Cerebellum (tissue), 5 donors: ENCODE results near the genes TP53I11, MAPK8IP1 and FREY1.

DNA sequence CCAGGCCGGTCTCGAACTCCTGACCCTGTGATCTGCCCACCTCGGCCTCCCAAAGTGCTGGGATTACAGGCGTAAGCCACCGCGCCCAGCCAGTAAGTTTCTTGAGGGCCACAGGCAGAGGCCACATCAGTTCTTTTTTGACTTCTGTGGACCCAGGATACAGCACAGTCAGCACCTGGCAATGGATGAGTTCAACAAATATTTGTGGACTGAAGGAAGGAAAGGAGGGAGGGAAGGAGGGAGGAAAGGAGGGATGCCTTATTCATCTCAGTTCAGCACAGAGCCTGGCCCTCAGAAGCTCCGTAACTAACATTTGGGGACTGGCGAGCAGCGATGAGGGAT, 77.5 kb downstream of the TSPAN18 start:
- PRO-cap, 3 experiments = no peak in any of the 3 experiments
- RAMPAGE, long total RNA = no peak

GRCh38 chr11:44906706-44907106, 44.0 kb downstream of the TP53I11 start:
- PRO-cap, 3 experiments = no peak in any of the 3 experiments
- RAMPAGE, long total RNA = no peak

GRCh38 chr11:44932146-44933120, 18.2 kb downstream of the TP53I11 start:
- PRO-cap, 3 experiments = peak in 1 of 3 experiments; most common plus-strand start chr11:44932485 (in 1)
- RAMPAGE, long total RNA = no peak

DNA sequence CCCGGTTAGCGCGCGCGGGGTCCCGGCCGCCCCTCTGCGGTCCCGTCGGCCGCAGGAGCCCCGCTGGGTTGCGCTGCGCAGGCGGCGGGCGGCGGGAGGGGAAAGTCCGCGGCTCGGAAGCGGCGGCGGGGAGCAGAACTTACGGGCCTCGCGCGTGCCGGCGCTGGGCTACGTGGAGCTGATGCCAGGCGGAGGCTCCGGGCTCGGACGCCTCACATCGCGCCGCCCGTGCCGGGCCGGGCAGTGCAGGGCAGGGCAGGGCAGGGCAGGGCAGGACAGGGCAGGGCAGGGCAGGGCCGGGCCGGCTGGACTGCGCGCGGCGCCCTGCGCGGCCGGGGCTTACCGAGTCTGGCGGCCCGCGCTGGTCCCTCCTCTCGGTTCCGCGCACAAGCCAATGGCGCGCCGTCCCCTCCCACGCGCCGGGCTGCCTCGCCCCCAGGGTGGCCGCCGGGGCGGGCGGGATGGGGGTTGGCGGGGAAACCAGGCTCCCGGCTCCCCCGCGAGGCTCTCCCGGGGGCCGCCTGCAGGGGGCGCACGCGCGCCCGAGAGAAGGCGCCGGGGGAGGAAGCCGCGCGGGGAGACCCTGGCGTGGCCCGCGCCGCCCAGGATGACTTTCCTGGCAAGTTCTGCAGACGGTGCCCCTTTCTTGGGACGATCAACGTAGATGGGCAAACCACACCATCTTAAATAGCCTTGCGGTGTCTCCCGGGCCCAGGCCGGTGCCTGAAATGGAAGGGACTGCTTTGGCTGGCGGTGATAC, at the start of gene TP53I11:
TSS of gene TP53I11 (minus strand) at position 350 of the 760 bp plus-strand sequence.
- PRO-cap, 3 experiments = peak in 3 of 3 experiments; most common plus-strand start position 545 of the sequence (in 1); most common minus-strand start position 350 of the sequence (in 3)
- RAMPAGE, long total RNA = no peak

- PRO-cap, 3 experiments = no peak in any of the 3 experiments
- RAMPAGE, long total RNA = no peak
Observed at GRCh38 chr11:45083382-45083927, 63.0 kb upstream of the PRDM11 start.

GRCh38 chr11:45262883-45263515, 23.1 kb downstream of the SYT13 start:
- PRO-cap, 3 experiments = no peak in any of the 3 experiments
- RAMPAGE, long total RNA = no peak

GRCh38 chr11:45371333-45371734, 85.2 kb upstream of the SYT13 start:
- PRO-cap, 3 experiments = no peak in any of the 3 experiments
- RAMPAGE, long total RNA = no peak

DNA sequence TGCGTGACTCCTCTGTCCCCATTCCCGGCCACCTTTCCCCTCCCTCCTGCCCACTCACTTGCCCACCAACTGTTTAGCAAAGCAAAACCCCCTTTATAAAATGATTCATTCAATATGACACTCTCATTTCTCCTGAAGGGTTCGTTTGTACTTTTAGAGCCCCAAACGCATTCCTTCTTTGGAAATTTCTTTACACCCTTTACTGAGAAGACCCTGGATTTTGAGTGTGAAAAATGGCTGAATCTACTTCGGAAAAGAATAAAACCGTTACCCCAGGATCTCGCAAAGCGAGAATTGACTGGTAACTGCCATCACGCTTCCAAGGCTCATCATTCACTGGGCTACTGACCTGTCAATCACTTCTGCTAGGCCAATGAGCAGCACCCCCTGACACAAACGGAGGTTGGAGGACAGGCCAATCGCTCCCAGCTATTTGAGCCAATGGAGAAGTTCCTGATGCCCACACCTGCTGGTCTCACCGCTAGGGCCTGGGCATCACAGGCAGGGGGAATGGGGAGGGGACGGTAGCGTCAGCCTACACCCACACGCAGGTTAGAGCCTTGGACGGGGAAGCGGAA, 56.6 kb upstream of the CHST1 start:
- PRO-cap, 3 experiments = no peak in any of the 3 experiments
- RAMPAGE, long total RNA = no peak

DNA sequence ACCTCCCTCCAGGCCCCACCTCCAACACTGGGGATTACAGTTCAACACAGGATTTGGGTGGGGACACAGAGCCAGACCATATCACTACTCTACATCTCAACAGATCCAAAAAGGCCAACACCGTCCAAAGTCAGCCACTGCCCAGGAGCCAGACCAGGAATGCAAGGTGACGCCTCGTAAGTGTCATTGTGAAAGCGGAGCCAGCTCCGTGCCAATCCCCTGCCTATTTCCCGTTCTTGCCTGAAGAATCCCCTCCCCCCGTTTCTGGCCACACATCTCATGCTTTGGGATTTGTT, 6.3 kb upstream of the SLC35C1 start:
- PRO-cap, 3 experiments = no peak in any of the 3 experiments
- RAMPAGE, long total RNA = no peak

GRCh38 chr11:45885067-45885979, at the start of gene MAPK8IP1:
Gene MAPK8IP1 (plus strand): TSS chr11:45885651.
- PRO-cap, 3 experiments = peak in 3 of 3 experiments; most common plus-strand start chr11:45885651 (in 3); most common minus-strand start chr11:45885710 (in 1)
- RAMPAGE, long total RNA = no peak

DNA sequence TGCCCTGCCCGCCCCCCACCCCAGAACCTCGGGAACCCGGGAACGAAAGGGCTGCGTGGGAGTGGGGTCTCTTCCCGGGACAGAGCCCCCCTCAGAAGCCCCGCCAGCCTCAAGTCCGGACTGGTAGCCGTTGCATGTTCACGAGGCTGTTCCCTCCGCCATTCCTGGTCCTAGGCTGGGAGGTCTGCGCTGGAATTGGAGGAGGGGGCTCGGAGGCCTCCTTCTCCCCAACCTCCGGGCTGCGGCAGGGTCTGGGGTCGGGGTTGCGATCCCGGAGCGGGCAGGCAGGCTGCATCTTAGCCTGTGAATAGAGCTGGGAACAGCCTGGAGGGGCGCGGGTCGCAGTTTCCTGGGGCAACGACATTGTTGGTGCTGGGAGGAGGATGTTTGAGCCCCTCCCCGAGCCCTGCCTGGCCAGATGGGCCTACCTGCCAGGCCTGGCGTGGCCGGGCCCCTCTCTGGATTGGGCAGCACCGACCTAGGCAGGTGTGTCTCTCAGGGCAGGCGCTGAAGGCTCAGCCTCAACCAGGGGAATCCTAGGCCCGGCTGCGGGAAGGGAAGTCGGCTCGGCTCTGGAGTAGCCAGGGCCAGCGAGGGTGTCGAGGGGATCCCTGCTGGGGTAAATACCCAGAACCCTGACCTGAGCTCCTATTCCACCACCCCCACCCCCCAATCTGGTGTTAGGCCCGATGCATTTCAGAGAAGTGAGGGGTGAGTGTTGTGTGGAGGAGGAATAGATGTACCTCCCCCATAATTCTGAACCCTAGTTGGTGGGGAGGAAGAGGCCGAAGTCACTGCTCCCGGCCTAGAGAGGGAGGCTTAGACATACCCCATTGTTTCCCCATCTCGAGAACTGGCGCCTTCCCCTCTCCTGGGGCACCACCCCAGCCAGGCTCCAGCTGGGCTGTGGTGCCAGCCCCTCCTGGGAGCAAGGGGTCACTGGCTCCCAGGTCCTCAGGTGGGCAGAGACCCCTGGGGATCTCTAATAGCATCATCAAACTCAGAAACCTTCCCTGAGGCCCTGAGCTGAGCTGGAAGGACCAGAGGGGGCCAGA, 856 bp downstream of the MAPK8IP1 start:
- PRO-cap, 3 experiments = peak in 1 of 3 experiments; most common minus-strand start position 497 of the sequence (in 1)
- RAMPAGE, long total RNA = no peak

- PRO-cap, 3 experiments = peak in 1 of 3 experiments; most common plus-strand start chr11:45907441 (in 1)
- RAMPAGE, long total RNA = no peak
Observed at GRCh38 chr11:45907003-45907931, at the start of gene FREY1. Gene FREY1 (minus strand): TSS chr11:45907271.

- PRO-cap, 3 experiments = no peak in any of the 3 experiments
- RAMPAGE, long total RNA = no peak
Observed at GRCh38 chr11:45913443-45913884, 4.2 kb downstream of the PEX16 start.

- PRO-cap, 3 experiments = no peak in any of the 3 experiments
- RAMPAGE, long total RNA = no peak
Observed at GRCh38 chr11:46250252-46250812, 27.1 kb upstream of the CREB3L1 start.

DNA sequence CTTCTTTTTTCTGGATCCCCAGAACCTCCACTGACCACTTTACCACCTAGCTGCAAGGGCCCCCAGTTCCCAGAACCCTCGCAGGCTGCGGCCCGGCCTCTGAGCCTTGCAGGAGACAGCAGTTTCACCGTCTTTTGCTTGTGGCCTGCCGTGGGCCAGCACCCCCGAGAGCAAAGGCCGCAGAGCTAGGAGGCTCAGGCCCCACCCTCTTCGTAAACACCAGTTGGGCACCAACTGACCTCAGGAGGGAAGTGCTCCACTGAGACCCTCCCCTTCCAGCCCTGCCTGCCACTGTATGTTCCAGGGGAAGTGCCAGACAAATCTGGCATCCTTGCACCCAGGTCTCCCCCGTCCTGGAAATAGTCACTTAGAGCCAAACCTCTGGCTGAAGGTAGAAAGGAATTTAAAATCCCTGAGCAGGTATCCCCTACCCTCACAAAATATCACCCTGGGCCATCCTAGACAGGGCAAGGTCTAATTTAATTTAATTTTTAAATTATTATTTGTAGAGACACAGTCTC, 23.3 kb upstream of the CREB3L1 start:
- PRO-cap, 3 experiments = no peak in any of the 3 experiments
- RAMPAGE, long total RNA = no peak

GRCh38 chr11:46295398-46296389, 18.2 kb downstream of the CREB3L1 start:
- PRO-cap, 3 experiments = no peak in any of the 3 experiments
- RAMPAGE, long total RNA = no peak

DNA sequence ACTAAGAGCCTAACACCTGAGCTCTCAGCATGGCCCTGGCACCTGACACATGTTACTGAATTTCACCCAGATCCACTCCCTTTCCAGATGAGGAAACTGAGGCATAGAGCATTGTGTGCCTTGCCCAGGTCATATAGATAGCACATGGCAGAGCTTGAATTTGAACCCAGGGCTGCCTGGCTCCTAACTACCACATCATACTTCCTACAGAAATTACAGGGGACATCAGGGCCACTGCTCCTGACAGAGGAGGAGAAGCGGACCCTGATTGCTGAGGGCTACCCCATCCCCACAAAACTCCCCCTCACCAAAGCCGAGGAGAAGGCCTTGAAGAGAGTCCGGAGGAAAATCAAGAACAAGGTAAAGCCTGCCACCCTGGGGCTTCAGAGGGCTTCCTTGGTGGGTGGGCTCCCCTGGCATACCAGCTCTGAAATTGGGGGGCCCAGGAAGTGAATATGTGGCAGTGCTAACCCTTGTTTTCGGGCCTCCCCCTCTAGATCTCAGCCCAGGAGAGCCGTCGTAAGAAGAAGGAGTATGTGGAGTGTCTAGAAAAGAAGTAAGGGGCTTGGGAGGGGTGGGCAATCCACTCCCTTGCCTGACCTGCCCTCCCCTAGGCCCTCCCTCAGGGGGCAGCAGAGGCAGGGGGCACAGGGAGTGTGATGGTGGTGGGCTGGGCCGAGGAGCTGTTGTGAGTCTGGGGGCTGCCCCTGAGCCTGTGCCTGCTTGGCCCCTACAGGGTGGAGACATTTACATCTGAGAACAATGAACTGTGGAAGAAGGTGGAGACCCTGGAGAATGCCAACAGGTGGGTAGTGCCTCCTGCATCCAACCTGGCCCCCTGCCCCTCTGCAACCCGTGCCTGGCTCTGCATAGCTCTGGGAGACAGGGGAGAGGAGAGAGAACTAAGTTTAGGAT, 34.9 kb upstream of the DGKZ start:
- PRO-cap, 3 experiments = no peak in any of the 3 experiments
- RAMPAGE, long total RNA = no peak

DNA sequence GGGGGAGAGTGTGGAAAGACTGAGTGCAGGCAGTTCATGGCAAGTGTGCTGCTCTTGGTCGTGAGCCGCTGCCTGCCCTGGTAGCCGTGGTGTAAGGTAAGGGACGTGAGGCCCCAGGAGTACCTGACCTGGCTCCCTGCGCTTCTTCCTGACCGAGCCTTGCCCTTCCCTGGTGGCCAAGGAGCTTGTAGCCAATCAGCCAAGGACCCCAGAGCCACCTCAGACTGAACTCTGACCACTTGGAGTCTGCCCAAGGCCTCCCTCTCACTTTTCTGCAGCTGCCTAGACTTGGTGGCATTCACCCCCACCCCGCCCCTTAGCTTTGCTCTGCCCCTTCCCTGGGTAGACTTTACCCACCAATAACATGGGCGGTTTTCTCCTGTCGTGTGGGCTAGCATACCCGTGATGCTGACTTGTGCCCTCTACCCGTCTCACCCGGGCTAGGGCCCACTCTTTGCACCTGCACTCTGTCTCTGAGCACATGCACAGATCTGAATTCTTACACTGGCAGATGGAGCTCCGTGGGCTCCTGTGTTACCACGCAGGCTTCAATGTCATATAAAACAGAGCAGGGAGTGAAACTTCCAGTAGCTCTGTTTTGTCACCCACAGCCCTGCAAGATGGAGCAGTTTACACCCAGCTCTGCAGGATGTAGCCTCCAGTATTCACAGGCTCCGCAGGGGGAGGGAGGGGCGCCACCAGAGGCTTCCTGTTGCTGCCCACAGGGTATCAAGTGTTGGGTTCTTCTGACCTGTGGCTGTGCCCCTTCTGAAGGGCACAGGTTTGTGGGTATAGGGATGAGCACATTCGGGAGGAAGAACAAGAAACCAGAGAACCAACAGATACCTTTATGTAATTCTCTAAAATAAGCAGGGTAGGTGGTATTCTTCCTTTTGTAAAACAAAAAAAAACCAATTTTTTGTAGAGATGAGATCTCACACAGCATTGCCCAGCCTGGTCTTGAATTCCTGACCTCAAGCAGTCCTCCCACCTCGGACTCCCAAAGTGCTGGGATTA, 1.7 kb downstream of the DGKZ start:
- PRO-cap, 3 experiments = peak in 1 of 3 experiments; most common minus-strand start position 161 of the sequence (in 1)
- RAMPAGE, long total RNA = no peak

GRCh38 chr11:46542216-46542827, 51.5 kb downstream of the AMBRA1 start:
- PRO-cap, 3 experiments = no peak in any of the 3 experiments
- RAMPAGE, long total RNA = no peak

GRCh38 chr11:46672178-46672852, 28.1 kb downstream of the ARHGAP1 start:
- PRO-cap, 3 experiments = no peak in any of the 3 experiments
- RAMPAGE, long total RNA = no peak